Measurements from ENCODE around the genes RPS27A, PPP4R3B and PNPT1.

DNA sequence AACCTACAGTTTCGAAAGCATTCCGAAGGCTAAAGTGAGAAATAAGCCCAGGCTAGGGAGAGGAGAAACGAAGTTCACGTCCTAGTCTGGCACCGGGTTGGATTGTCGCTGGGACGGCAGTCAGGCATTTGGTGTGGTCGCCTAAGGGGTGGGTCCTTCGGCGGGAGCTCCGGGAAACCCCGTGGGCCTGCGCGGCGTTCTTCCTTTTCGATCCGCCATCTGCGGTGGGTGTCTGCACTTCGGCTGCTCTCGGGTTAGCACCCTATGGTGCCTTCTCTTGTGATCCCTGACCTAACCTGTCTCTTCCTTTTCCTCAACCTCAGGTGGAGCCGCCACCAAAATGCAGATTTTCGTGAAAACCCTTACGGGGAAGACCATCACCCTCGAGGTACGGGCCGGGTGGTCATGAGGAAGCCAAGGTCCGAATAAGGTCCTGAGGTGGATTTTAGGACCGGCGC lies at the start of gene RPS27A:
TSS of gene RPS27A (plus strand) at position 204 of the 458 bp plus-strand sequence.
- RRBS, result under 1% methylated on average over 9 of the region's 29 CpGs

DNA sequence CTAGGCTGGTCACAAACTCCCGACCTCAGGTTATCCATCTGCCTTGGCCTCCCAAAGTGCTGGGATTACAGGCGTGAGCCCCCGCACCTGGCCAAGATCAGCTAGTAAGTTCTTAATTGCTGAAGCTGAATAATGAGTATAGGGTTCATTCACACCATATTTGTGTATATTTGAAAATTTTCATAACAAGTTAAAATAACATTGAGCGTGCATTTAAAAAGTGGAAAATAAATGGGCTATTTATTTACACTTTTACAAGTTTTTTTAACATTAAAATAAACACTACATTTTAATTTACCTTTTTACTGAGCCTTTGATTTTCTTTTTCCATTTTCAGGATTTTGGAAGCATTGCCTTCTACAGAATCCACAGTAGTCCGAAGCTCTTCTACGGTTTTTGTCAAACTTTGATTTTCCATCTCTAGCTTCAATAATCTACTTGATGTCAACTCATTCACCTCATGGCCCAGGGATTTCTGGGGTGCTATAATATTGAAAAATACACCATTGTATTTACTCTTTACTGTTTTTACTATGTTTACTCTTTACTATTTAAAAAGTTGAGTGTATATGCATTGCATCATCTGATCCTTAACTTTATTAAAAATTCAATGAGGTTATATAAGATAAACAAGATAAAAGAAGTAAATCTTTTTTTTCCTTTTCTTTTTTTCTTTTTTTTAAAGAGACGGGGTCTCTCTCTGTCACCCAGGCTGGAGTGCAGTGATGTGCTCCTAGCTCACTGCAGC lies 70.3 kb upstream of the MTIF2 start:
- RRBS, result no CpG with 5 or more reads among the region's 7 CpGs

GRCh38 chr2:55418798-55419149 lies 882 bp downstream of the CCDC88A start:
- RRBS, result no CpG with 5 or more reads among the region's 7 CpGs

- RRBS, result no CpG with 5 or more reads among the region's 1 CpG
Measured at GRCh38 chr2:55530378-55530765, 10.9 kb downstream of the CFAP36 start.

DNA sequence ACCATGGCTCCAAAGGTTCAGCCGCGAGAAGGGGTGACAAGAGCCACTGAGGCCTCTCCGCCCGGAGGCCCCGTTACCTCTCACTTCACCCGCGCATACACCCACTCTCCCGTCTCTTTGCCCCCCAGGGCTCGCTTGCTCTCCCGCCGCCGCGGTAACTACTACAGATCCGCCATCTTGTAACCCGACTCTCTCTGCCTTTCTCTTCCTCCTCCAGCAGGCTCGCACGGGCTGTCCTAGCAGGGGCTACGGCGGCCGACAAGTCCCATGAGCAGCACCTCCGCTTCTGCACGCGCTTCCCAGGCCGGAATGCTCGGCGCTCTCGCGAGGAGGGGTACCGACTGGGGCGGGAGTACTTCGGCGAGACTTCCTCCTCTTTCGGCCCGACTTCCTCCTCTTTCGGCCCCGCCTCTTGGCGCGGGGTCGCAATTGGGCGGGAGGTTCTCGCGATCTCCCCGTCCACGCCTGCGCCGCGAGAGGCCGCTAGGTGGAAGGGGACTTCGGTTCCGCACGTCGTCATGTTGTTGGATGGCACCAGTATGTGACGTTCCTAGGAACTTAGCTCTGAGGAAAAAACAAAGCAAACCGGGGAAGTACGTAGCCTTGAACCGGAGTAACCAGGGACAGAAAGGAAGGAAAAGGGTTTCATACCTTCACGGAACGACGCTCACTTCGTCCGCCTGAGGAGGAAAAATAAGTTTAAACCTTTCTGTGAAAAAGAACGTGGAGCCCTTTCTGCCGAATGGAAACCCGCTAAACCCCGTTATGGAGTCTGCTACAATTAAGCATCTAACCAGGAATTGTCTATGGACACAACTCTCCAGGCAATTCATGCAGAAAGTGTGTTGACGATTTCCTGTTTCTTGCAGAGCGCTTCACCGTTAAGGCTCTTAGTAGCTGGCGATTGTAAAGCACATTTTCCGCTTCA lies at the start of gene PPP4R3B:
TSS of gene PPP4R3B (minus strand) at position 208 of the 928 bp plus-strand sequence.
- RRBS, result no CpG with 5 or more reads among the region's 70 CpGs

DNA sequence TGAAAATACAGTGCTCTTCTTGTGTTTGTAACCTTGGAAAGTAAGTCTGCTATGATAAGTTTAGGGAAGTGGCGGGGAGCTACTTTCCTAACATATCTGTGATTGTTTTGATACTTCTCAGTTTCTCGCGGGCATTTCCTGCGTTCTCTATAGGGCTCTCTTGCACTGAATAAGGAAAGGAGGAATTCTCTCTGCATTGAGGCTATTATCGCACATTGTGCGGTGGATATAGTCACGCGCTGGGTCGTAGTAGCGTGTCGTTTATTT lies 854 bp upstream of the PPP4R3B start:
- RRBS, result no CpG with 5 or more reads among the region's 11 CpGs

- RRBS, result under 1% methylated on average over 10 of the region's 35 CpGs
Measured at GRCh38 chr2:55693602-55694199, at the start of gene PNPT1. Gene PNPT1 (minus strand): TSS chr2:55693844.

DNA sequence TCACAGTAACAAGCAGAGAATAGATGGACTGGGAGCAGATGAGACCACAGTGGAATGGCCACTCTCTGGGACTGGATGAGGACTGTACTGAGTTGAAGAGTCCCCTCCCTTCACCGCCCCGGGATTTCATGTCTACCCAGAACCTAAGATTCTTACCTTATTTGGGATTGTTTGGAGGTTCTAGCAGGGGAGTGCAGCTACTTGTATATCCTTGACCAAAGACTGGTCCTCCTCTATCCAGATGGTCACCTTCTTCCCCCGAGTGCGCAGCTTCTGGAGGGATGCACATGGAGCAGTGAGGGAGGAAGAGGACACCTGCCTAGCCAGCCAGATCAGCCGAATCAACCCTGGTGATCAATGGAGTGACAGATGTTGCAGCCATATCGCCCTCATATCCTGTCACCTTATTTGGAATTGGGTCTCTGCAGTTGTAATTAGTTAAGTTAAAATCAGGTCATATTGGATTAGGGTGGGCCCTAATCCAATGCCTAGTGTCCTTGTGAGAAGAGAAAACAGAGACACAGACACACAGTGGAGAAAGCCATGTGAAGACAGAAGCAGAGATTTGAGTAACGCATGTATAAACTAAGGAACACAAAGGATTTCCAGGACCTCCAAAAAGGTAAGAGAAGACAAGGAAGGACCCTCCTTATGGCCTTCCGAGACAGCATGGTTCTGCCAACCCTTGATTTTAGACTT lies 28.2 kb upstream of the EFEMP1 start:
- RRBS, result no CpG with 5 or more reads among the region's 8 CpGs

GRCh38 chr2:58039055-58039601 lies 7.5 kb upstream of the VRK2 start:
- RRBS, result no CpG with 5 or more reads among the region's 2 CpGs

DNA sequence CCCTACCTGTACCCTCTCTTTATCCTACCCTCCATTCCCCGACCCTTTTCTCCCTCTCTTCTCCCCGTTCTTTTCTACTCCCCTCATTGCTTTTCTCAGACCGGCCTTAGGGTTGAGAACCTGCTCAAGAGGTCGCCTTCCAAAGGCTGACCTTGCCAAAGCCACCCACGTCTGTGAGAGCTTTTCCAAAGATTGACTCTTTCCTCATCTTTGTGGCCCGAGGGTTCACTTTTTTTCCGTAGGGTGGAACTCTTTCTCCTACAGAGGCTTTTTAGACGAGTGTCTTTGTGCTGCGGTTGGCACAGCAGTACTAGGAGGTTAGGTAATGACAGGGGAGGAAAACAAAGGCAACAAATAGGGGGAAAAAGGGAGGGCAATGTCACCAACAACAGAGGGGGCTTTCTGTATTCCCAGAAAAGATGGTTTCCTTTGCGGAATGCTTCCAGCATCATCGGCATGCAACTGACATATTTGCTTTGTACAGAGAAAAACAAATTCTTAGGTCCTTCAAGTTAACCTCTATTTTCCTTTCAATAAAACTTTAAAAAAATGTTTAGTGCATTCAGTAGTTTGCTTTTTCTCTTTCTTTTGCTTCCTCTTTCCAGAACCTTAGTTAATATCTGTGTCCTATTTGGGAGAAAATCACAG lies 188.0 kb upstream of the FANCL start:
- RRBS, result no CpG with 5 or more reads among the region's 11 CpGs

- RRBS, result no CpG with 5 or more reads among the region's 4 CpGs
Measured at GRCh38 chr2:58950742-58951131, 709.6 kb upstream of the FANCL start.

DNA sequence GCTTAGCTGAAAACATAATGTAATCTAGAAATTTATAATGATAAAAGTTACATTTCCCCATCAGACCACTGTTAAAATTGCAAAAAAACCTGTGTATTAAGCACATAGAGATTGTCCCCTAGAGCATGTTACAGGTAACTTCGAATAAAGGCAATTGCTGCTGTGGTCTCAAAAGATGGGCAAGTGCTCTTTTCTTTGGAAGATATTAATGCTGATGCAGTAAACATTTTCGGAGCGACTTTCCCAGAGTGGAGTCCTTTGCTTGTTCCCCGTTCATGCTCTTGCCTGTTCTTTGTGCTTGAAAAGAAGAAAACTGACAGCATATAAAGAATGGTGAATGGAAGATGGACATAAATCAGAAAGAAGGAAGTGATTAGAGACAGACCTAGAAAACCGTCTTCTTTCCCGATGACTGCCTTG lies 740.0 kb upstream of the FANCL start:
- RRBS, result no CpG with 5 or more reads among the region's 6 CpGs

- RRBS, result no CpG with 5 or more reads among the region's 13 CpGs
Measured at GRCh38 chr2:60213788-60214421, 339.5 kb downstream of the BCL11A start.

- RRBS, result no CpG with 5 or more reads among the region's 22 CpGs
Measured at GRCh38 chr2:60297563-60298260, 255.7 kb downstream of the BCL11A start.

GRCh38 chr2:60479384-60479986 lies 74.0 kb downstream of the BCL11A start:
- RRBS, result no CpG with 5 or more reads among the region's 13 CpGs

DNA sequence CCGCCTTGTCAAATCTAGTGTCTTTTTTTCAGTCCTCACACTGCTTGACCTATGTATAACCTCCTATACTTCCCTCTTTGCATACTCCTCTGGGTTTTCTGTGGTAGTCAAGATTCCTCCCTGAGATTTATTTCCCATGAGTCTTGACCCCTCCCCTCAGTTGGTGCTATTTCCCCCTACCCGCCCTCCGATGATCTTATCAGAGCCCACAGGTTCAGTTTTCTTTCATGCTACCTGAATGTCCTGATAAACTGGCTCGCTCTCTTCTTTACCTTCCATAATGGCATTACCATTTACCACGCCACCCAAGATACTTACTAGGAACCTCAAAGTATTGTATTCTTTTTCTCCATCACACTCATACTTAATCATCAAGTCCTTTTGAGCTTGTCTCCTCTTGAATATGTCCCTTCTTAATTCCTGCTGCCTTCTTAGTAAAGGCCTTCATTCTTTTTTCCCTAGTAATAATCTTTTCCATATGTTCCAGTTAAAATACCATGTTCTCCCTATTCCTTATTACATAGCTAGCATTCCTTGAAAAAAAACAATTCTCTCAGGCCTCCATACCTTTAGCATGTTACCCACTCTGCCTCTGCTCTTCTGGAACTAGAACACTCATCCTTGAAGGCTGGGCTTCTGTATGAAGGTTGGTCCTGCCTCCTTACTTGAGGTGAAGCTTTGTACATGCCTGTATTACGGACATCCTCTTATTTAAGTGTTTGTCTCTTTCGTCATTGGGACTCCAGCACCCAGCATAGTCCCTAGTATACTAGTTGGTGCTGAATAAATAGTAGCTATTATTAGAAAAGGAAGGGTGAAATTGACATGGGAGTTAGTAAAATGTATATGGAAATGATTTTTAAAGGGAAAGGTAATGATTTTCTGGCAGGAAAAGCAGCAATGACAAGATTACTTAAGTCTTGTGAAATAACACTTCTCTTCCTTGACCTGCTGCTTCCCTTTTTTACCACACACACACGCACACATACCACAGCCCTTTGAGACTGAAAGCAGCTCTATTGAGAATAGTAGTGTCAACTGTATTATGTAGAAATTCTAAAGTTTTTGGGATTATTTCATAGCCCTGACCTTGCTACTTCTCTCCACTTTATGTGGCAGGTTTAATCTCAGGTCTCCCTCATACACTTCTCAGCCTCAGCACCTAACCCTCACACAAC lies 45.4 kb downstream of the REL start:
- RRBS, result no CpG with 5 or more reads among the region's 8 CpGs

- RRBS, result no CpG with 5 or more reads among the region's 4 CpGs
Measured at GRCh38 chr2:60931715-60932165, 50.4 kb downstream of the REL start.

GRCh38 chr2:61005981-61006239 lies 11.6 kb upstream of the PEX13 start:
- RRBS, result no CpG with 5 or more reads among the region's 1 CpG

- RRBS, result 10% methylated on average over 5 of the region's 44 CpGs
Measured at GRCh38 chr2:61177600-61178175, 15.7 kb downstream of the C2orf74 start.

Measured in retinal pigment epithelial cell (primary cell).